Monocyte (primary cell): ENCODE measurements around the genes DEGS1 and TMEM63A.

DNA sequence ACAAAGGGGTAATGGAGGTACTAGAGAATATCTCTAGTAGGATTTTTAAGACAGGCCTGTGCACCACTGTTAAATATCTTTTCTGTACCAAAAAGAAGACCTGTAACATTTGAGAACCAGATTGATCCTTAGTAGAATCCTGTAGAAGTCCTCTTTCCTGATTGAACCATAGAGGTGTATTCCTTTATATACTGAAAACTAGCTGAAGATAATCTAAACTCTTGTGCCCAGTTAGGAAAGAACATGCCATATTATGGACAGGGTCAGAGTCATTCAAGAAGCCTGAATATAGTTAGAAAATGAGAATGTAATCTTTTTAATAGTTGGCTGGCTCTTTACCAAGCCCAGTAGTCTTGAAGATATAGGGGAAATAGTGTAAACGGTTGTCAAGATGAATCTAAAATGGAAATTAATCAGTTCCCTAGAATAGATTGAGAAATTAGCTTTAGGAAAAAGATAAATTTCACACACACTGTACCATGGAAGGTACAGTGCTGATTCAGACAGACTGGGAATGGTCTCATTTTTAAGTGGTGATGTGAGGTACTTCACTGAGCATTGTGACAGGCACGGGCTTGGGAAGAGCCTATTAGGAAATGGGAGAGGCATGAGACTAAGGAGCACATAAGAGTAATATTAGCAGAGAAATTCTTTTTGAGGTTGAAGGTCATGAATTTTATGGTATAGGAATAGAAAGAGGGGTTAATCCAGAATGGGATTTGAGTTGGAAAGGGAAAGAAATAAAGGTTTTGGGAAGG, 115.4 kb upstream of the FBXO28 start:
- PRO-cap, 2 experiments: no peak in any of the 2 experiments

GRCh38 chr1:224114373-224115157, 654 bp downstream of the FBXO28 start:
- PRO-cap, 2 experiments: peak in 2 of 2 experiments; most common plus-strand start chr1:224114471 (in 1); most common minus-strand start chr1:224114566 (in 2)

DNA sequence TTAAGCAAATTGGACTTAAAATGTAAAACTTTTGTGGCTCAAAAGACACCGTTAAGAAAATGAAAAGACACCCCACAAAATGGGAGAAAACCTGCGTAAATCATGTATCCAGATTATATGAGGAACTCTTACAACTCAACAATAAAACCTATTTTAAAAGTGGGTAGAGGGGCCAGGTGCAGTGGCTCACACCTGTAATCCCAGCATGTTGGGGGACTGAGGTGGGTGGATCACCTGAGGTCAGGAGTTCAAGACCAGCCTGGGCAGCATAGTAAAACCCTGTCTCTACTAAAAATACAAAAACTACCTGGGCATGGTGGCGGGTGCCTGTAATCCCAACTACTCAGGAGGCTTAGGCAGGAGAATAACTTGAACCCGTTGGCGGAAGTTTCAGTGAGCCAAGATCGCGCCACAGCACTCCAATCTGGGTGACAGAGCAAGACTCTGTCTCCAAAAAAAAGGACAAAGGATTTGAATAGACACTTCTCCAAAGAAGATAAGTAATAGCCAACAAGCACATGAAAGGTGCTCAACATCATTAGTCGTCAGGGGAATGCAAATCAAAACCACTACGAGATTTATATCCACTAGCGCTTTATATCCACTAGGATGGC, 18.0 kb downstream of the FBXO28 start:
- PRO-cap, 2 experiments: peak in 1 of 2 experiments; most common plus-strand start position 370 of the sequence (in 1)

GRCh38 chr1:224142590-224142827, 28.6 kb downstream of the FBXO28 start:
- PRO-cap, 2 experiments: peak in 1 of 2 experiments; most common plus-strand start chr1:224142746 (in 1)

- PRO-cap, 2 experiments: peak in 2 of 2 experiments; most common plus-strand start chr1:224183240 (in 2); most common minus-strand start chr1:224183097 (in 1)
Measured at GRCh38 chr1:224182057-224183387, at the start of gene DEGS1. DEGS1 (plus strand) TSS chr1:224183240.

DNA sequence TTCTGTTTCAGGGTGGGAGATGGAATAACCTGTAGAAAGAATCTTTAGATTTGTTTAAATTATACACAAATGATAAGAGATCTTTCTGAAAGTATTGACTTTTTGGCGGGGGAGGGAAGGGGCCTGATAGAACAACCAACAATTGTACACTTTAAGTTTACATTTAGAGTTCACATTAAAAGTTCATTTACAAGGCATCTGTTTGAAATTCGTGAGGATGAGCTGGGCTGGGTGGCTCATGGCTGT, 3.7 kb downstream of the DEGS1 start:
- PRO-cap, 2 experiments: peak in 1 of 2 experiments; most common plus-strand start position 99 of the sequence (in 1)

DNA sequence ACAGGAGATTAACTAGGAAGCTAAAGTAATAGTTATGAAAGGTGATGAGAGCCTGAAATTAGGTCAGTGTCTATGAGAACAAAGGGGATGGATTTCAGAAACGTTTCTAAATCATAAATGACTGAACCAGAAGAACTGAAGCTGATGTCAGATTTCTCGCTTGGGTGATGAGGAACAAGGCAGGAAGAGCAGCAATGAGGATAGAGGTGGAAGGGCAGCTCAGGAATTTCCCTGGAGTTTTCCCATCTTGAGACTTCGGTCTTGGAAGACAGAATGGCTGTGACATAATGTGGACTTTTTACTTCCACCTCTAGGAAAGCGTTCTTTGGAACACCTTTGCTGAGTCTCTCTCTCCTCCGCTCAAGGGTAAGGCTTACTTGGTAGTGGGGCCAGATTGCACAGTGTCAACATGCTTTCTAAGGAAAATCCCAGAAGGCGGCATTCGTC, 36.5 kb downstream of the DEGS1 start:
- PRO-cap, 2 experiments: no peak in any of the 2 experiments

- PRO-cap, 2 experiments: no peak in any of the 2 experiments
Measured at GRCh38 chr1:224357767-224358460, 1.2 kb downstream of the CNIH4 start.

DNA sequence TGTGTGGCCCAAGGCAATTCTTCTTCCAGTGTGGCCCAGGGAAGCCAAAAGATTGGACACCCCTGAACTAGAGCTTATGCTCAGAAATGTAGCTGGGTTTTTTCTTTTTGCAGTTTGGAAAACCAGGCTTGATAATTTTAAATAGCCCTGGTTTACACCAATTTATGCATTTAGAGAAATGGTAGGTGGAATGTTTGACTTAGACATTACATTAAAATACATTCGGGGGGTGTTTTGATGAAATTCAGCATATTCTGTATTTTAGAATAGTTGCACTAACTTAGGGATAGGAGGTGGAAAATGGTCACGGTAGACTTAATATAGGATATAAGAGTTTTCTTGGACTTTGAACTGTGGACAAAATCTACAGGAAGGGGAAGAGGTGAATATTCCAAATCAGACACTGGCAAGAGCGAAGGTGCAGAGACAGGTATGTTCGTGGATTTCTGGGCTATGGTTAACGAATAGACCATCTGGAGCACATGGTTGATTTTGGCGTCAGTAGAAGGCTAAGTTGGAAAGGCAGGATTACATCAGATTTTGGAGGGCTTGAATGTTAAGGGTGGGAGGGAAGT, 2.0 kb downstream of the CNIH4 start:
- PRO-cap, 2 experiments: no peak in any of the 2 experiments

DNA sequence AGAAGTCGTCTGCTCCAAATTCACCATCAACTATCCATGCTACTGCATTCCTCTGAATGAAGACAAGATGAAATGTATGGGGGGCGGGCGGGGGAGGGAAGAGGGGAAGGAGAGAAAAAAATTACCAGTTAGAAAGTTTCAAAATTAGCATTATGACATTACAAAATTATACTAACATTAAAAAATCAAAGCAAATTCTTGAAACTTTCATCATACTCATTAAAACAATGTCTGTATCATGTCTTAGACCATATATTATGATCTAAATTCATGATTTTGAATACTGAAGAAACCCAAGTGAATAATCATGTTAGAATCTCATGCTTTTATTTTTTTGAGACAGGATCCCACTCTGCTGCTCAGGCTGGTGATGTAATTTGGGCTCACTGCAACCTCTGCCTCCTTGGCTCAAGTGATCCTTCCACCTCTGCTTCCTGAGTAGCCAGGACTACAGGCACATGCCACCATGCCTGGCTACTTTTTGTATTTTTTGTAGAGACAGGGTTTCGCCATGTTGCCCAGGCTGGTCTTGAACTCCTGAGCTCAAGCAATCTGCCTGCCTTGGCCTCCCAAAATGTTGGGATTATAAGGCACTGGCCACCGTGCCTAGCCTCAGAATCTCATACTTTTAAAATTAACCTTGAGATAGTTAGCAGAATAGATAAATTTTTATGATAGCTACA, 33.3 kb downstream of the CNIH4 start:
- PRO-cap, 2 experiments: peak in 2 of 2 experiments; most common minus-strand start position 619 of the sequence (in 2)

DNA sequence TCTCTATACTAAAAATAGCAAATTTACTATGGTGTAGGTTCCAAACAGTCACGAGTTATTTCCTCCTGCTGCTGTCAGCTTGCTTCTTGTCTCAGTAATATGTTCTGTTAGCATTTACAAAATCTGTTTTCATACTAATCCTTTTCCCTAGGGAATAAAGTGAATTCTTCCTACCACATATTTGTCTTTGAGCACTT, 2.4 kb downstream of the WDR26 start:
- PRO-cap, 2 experiments: no peak in any of the 2 experiments

GRCh38 chr1:224435265-224436029, 850 bp upstream of the WDR26 start:
- PRO-cap, 2 experiments: peak in 1 of 2 experiments; most common plus-strand start chr1:224435631 (in 1); most common minus-strand start chr1:224435575 (in 1)

DNA sequence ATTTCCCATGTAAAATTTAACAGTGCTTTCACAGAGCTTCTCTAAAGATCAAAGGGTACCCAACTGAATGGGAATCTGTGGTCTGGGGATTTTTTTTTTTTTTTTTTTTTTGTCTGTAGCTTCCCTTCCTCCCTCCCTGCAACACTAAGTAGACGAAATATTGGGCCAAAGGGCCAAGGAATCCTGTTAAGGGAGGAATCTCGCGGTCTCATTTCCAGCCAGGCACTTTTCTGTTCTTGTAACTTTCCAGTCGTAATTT, 22.8 kb upstream of the WDR26 start:
- PRO-cap, 2 experiments: no peak in any of the 2 experiments

- PRO-cap, 2 experiments: peak in 1 of 2 experiments; most common minus-strand start chr1:225411917 (in 1)
Measured at GRCh38 chr1:225411807-225412398, 15.9 kb downstream of the LBR start.

DNA sequence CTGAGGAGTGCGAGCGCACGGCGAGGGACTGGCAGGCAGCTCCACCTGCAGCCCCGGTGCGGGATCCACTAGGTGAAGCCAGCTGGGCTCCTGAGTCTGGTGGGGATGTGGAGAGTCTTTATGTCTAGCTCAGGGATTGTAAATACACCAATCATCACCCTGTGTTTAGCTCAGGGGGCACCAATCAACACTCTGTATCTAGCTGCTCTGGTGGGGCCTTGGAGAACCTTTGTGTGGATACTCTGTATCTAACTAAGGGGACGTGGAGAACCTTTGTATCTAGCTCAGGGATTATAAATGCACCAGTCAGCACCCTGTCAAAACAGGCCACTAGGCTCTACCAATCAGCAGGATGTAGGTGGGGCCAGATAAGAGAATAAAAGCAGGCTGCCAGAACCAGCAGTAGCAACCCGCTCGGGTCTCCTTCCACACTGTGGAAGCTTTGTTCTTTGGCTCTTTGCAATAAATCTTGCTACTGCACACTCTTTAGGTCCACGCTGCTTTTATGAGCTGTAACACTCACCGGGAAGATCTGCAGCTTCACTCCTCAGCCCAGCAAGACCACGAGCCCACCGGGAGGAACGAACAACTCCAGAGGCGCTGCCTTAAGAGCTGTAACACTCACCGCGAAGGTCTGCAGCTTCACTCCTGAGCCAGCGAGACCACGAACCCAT, 45.4 kb upstream of the LBR start:
- PRO-cap, 2 experiments: no peak in any of the 2 experiments

- PRO-cap, 2 experiments: no peak in any of the 2 experiments
Measured at GRCh38 chr1:225512582-225513242, 84.9 kb upstream of the LBR start.

GRCh38 chr1:225677275-225677712, 24.4 kb upstream of the ENAH start:
- PRO-cap, 2 experiments: no peak in any of the 2 experiments

DNA sequence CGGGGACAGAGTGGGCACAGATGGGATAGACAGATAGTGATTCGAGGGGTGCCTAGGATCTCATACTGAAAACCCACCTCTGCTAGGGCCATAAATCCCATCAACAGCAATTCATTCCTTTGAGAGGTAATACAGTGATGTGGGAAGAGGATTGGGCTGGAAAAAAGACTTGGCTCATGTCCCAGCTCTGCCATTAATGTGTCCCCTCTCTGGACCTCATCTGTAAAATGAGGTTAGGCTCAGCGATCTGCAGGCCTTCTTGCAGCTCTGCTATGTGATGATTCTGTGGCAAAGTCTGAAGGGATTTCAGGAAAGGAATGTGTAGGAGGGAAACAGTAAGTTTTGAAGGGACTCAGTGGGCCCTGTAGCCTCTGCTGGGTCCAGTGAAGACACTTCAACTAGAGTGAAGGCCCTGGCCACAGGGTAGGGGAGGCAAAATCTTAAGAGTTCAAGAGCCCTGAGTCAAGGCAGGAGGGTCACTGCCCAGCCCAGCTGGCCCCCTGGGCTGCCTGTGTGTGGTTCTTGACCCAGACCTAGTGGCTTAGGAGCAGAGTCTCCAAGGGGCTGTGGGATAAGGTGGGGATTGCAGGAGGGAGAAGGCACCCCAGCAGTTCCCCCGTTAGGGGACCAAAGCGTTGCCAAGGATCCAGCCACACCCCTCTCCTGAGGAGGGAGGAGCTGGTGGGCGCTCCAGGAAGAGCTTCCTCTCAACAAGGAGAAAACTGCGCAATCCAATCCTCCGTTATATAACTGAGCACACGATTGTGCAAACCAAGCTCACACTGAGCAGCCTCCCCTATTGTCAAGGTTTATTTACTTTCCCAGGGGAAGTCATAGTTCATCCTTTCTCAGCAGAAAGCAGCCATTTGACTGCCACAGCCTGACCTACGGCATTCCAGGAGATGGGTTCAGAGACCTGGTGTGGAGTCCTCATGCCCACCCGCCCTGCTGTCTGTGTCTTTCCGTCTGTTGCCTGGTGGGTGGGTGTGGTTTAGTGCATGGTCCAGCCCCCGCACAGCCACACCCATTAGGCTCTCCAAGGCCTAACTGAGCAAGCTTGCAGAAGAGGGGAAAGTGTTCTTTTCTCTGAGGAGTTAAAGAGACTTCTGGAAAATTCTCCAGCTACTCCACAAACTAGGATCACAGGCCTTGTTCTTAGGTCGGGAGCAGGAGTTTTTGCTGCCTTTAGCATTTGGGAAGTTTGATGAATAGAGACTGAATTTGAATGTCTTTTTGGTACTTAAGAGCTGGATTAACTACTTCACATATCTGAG, 3.3 kb downstream of the EPHX1 start:
- PRO-cap, 2 experiments: no peak in any of the 2 experiments

- PRO-cap, 2 experiments: no peak in any of the 2 experiments
Measured at GRCh38 chr1:225882206-225882589, at the start of gene TMEM63A. TMEM63A (minus strand) TSS chr1:225882380.

DNA sequence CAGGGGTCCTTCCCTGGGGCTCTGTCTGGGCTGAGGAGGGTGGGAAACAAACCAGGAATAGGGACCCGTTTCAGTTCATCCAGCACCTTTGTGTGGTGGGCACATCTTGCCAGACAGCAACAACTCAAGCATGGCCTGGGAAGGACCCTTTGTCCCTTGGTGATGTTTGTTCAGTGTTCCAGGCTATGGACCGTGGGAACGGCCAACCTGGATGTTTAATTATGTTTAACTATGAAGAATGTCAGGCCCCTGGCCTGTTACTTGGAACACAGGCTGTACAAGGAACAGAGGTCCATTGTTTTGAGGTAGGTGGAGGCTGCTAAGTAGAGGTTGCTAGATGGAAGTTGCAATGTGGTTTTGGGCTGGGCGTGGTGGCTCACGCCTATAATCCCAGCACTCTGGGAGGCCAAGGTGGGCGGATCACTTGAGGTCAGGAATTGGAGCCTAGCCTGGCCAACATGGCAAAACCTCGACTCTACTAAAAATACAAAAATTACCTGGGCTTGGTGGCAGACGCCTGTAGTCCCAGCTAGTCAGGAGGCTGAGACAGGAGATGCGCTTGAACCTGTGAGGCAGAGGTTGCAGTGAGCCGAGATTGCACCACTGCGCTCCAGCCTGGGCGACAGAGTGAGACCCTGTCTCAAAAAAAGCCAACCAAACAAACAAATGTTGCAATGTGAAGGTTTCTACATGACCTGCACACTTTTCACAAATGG, 2.3 kb upstream of the LEFTY1 start:
- PRO-cap, 2 experiments: no peak in any of the 2 experiments